ENCODE measurements around the genes MC1R, TUBB3 and GAS8.

DNA sequence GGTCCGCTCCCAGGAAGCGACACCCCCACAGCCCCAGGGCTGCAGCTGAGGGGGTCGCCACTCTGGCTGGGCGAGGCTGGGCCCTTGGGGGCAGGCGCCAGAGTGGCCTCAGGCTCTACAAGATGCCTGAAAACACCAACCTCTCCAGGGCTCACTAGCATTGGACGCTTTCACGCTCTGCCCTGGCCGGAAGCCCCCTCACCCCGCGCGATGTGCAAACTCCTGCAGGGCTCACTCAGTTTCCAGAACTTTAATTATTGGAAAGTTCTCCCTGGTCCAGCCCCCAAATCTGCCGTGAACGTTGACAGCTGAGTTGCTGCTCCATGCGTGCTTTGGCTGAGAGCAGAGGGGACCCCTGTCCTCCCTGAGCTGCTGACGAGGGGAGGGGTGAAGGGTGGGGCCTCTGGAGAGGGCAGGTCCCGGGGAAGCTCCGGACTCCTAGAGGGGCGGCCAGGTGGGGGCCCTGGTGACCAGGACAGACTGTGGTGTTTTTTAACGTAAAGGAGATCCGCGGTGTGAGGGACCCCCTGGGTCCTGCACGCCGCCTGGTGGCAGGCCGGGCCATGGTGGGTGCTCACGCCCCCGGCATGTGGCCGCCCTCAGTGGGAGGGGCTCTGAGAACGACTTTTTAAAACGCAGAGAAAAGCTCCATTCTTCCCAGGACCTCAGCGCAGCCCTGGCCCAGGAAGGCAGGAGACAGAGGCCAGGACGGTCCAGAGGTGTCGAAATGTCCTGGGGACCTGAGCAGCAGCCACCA, at the start of gene MC1R:
Gene MC1R, plus strand, starts transcription at position 651 of the 757 bp plus-strand sequence.
- RRBS: no CpG with 5 or more reads among the region's 32 CpGs

- RRBS: no CpG with 5 or more reads among the region's 11 CpGs
Measured at GRCh38 chr16:89921033-89921442, 2.1 kb upstream of the TUBB3 start.

DNA sequence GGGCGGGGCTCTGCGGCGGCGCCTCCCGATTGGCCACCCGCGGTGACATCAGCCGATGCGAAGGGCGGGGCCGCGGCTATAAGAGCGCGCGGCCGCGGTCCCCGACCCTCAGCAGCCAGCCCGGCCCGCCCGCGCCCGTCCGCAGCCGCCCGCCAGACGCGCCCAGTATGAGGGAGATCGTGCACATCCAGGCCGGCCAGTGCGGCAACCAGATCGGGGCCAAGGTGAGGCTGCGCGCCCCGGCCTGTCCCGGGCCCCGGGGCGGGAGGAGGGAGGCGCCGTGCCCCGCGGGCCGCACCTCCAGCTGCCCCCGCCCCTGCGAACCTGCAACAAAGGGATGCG, at the start of gene TUBB3:
Gene TUBB3, plus strand, starts transcription at position 108 of the 342 bp plus-strand sequence.
- RRBS: under 1% methylated on average over 27 of the region's 46 CpGs

GRCh38 chr16:89971027-89971911, 22.7 kb downstream of the DEF8 start:
- RRBS: no CpG with 5 or more reads among the region's 31 CpGs

DNA sequence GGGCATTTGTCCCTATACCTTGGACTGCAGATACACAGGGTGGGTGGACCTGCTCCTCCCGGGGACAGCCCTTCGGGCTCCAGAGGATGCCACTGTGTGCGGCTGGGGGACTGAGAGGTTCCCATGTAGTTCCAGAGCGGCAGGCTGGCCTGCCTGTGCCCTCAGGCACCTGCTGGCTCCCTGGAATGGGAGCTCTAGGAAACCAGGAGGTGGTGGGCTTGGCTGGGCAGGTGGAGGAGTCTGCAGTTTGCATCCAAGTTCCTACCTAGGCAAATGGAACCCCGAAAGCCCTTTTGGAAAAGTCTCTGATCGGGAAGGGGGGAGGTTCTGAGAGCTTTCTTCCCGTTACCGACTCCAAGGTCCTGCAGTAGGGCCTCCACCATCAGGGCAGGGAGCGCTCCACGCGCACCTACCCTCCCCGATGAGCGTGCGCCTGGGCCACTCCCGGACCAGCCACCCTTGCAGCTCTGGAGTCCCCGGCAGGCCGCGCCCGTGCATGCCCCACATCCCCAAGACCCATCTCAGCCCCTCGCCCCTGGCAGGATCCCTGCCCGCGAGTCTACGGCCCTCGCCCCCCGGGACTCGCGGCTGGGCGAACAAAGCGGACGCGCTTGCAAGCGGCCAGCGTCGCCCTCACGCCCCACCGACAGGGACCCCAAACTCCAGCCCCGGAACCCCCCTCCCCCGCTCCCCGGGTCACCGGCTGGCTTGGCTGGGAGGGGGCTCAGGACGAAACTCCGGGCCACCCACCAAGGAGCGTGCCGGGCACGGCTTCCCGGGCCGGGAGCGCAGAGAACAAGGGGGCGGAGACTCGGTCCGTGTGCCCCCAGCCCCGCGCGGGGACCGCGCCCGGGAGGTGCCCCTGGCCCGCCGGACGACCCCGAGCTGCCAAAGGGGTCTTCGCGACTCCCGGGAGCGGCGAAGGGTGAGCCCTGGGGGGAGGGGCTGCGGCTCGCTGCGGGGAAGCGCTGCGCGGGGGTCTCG, 657 bp downstream of the DBNDD1 start:
- RRBS: 3% methylated on average over 33 of the region's 73 CpGs

DNA sequence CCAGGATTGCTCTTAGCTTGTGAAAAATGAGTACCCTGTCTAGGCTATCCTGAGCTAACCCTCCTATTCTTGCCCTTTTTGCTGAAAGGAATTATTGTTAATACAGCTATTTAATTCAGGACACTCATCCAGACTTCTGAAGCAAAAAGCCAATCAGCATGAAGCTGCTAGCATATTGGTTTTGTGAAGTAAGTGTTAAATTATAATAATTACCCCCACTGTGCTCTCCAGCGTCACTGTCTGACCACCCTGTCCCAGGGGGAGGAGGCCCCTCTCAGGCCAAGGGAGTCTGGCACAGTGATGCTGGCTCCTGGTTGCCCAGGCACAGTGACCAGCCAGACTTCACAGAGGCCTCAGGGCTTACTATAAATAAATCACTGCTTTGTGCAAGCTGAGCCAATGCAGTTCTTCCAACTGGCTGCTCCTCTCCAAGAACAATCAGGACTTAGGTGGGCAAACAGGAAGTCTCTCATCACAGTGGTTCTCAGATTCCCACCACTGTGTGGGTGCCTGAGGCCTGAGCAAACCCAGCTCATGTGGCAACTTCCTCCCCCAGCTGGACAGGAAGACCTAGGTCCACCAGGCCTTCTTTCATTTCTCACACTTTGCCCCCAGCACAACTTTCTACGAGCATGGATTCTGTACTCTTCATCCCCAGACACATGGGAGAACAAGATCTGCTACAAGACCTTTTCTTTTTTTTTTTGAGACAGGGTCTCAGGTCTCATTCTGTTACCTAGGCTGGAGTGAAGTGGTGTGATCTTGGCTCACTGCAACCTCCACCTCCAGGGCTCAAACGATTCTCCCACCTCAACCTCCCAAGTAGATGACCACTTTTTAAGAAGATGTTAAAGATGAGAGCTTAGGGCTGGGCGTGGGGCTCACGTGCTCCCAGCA, 1.5 kb upstream of the GAS8 start:
- RRBS: no CpG with 5 or more reads among the region's 5 CpGs

DNA sequence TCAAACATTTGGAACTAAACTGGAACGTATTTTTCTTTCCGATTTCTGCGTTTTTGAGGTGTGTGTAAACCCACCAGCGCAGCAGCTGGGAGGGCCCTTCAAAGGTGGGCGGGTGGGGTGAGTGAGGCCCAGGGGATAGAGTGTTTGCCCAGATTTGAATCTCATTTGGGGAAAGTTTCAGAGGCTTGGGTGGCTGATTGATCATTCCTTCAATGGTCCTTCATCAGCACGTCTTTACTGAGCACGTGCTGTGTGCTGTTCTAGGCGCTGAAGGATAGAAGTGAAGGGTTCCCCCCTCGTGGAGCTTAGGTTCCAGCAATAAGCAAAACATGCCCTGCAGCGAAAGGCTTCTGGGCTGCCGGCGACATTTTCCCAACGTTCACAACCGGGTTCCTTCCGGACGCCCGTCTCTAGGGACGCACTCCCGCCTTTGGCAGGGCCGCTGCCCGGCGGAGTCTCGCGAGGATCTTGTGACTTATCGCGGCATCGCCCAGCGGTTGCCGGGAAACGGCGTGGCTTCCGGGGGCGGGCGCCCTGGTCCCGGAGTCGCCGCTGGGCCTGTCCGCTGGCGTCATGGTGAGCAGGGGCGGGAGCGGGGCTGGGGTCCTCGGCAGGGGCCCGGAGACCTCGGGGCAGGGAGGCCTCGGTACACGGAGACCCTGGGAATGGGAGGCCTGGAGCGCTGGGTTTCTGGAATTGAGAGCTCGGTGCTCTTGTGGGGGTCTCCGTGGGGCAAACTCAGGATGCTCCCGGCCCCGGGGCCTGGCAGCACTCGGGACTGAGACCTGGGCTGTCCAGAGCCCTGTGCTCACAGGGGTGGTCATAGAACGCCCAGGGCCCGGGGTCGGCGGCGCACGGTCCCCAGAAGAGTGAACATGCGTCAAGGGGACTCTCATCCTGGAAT, at the start of gene GAS8:
Gene GAS8, plus strand, starts transcription at position 532 of the 904 bp plus-strand sequence.
- RRBS: 2% methylated on average over 28 of the region's 59 CpGs

DNA sequence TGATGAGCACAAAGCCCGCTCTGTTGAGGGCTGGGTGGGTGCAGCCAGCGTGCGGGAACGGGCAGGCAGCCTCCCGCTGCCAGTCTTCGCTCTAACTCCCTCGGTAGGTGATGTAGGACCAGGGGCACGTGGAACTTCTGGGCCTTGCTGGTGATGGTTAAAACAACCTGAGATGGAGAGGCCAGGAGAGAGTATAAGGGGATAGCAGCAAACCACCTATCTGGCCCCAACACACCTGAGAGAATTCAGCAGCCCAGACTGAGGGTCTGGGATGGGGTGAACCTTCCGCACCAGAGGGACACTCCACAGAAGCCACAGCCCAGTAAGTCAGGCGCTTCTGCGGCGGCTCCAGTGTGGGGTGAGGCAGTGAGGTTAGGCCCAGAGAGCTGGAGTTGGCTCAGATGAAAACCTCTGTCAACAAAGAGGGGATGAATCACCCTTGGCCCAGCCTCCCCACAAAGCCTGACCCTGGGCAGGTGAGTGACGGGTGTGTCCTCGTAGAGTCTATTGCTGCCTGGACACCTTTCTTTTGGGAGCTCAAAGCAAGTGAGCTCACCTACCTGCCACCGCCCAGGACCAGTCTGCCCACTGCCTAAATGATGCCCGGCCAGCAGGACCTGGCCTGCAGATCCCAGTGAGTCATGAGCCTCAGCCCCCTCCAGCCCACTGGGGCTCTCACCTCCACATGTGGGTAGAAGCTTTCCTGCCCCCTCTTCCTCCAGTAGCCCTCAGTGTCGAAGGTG, 21.5 kb downstream of the GAS8 start:
- RRBS: no CpG with 5 or more reads among the region's 17 CpGs